ENCODE measurements around the genes WRAP73 and RPL22.

DNA sequence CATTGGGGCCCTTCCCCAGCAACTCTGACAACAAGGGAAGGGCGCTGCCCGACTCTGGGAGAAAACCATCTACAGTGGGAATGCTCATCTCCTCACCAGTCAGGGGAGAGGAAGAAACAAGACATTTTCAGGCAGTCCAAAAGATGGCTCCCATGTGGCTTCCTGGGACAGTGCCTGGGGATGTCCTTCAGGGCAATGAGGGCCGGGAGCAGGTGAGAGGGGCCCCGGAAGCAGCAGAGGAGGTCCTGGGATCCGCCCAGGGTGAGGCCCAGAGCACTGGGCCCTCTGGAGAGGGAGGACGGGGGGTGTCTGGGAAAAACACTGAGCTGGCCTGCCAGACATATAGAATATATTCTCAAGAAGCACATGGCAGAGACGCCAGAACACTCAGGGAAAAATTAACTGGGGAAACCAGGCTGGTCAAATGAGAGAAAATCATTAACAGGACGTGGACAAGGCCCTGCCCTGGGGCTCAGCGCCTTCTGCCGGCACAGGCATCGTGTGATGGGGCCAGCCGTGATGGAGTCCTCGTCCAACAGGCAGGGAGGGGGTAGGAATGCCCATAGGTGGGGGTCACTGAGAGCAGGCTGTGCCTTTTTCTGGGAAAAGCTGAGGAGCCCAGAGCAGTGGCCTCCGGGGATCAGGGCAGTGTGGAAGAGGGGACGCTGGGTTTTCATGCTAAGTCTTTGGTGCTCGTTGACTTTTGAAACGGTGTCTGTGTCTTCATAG, 5.0 kb downstream of the ARHGEF16 start:
- PRO-cap = no peak

DNA sequence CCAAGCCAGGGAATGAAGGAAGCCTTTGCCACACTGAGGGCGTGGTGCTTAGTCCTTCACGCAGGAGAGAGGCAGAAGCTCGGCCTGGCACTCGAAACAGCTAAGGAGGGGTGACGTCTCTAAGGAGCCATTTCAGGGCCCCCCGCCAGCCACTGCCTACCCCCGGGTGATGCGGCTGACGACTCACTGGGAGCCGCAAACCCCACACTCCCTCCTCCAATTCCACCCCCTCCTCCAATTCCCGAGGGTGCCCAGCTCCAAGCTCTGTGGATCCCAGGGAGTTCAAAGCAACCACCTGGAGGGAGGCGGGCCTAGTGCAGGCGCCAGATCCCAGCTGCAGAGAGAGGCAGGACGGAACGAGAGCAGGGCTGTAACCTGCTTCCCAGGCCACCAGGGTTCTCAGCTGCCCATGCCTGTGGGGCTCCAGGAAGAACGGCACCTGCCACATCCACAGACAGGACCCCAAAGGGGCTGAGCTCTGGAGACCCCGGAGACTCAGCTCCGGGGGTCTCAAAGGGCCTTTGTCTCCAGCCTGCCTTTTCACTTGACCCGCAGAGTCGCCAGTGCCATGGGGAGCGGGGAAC, 75.8 kb downstream of the ARHGEF16 start:
- PRO-cap = bidirectional peak, plus-strand start at position 339 of the sequence, minus-strand start at position 102 of the sequence

GRCh38 chr1:3561904-3562241, 49.4 kb downstream of the MEGF6 start:
- PRO-cap = unidirectional peak, plus-strand start at chr1:3562008

DNA sequence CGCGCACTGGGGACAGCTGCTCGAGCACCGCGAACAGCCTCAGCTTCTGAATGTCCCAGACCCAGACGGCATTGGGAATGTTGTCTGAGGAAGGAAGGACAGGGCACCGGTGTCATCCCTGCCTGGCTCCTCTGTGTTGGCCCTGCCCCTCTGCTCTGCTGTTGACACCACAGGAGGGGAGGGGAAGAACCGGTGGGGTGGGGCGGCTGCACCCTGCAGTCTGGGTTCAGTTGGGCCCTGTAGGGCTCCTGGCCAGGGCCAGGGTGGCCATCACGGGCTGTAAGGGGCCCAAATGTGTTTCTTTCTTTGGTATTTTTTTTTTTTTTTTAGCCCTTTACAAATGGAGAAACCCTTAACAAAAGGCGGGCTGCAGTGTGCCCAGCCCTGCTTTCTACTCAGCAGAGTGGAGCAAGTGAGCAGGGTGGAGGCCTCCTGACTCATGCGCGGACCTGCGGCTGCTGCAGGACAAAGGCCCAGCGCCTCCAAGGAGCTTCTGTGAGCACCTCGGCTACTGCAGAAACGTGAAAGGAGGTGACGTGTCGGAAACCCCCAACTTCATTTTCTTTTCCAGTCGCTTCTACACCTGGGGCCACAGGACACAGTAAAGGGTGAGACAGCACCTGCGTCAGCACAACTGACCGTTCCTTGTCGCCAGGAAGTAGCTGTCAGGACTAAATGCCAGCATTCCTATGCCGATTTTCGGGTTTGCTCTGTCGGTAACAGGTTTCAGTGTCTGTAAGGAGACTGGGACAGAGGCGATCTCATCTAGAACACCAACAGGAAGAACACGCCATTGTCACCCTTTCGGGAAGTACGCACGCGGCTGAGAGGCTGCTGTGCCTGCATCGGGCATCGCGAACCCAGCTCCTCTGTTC, 7.0 kb downstream of the TPRG1L start:
- PRO-cap = no peak

GRCh38 chr1:3649802-3650481, at the start of gene WRAP73:
TSS of gene WRAP73 (minus strand) at chr1:3650103.
- PRO-cap = unidirectional peak, minus-strand start at chr1:3650061; unidirectional peak, minus-strand start at chr1:3650103

DNA sequence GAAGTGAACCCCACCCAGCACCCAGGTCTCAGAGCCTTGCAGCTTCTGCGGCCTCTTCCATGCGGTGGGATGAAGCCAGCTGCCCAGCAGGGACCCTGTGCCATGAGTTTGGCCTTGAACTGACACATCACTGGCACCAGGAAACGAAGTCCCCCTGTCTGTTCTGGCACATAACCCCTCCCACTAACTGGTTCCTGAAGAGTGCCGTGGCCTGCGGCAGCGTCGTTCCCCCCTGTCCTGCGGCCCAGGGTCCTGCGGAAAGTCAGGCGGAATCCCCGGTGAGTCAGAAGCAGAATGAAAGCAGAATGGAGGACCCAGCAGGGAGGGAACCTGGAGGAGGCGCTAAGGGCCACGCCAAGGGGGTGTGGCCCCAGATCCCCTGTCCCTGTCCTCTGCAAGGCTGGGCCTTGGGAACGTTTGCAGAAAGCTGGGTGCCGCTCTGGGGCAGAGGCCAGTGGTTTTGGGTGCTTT, 36.0 kb downstream of the TP73 start:
- PRO-cap = no peak

GRCh38 chr1:3747004-3747708, 5.1 kb upstream of the CCDC27 start:
- PRO-cap = unidirectional peak, minus-strand start at chr1:3747375

DNA sequence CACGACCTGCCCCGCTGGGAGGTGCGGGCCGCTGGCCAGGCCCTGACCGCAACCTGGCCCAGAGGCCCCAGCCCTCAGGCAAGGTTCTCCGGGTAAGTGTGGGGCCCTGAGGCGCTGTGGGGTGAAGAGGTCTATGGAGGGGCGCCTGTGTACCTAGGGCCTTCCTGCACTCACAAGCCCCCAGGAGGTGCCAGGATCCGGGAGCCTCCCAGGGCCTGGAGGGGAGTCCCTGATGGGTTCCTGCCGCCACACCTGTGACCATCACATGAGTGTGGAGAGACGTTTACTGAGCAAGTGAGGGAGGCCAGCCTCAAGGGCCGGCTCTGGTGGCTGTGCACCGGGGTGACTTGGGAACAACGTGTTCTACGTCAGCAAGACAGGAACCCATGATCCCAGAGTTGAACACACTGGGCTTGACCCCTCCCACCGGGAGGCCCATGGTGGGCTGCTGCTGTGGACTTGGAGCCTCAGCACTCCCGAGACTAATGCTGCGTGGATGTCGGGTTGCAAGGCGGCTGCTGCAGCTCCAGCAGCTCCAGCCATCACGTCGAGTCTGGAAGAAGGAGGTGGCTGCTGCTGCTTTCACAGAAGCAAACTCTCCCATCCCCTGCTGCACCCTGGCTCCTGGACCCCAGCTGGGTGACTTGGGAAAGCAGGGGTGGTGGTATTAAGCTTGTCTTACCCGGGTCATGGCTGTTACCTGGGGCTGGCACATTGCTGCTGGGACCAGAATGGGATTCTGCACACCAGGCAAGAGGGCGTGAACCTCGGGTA, 728 bp downstream of the SMIM1 start:
- PRO-cap = no peak

- PRO-cap = no peak
Observed at GRCh38 chr1:4369999-4370371, 284.4 kb upstream of the AJAP1 start.

DNA sequence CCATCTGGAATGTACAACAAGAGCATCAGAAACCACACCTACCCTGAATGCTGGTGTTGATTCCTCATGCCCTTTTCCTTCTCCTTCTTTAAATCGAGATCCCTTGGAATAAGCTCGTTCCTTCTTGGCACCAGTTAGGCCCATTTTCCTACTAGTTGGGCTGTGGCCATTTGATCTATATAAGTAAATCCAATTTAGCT, 170.4 kb upstream of the AJAP1 start:
- PRO-cap = unidirectional peak, minus-strand start at position 88 of the sequence

DNA sequence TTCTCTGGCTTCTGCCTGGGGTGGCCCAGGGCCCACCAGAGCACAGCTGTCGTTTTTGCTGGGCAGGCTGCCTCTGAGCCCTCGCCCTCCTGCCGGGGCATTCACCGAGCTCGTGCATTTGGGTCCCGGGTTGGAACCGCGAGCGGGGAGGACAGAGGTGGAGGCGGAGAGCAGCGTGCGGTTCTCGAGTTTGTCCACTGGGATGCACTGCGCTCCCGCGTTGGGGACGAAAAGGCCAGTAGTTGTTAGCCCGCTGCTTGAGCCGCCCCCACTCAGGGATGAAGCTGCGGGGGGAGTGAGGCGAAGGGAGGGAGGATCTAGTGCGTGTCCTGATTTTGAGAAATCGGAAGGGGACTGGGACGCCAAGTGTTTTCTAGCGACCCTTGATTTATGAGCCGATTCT, 1.9 kb downstream of the AJAP1 start:
- PRO-cap = no peak

DNA sequence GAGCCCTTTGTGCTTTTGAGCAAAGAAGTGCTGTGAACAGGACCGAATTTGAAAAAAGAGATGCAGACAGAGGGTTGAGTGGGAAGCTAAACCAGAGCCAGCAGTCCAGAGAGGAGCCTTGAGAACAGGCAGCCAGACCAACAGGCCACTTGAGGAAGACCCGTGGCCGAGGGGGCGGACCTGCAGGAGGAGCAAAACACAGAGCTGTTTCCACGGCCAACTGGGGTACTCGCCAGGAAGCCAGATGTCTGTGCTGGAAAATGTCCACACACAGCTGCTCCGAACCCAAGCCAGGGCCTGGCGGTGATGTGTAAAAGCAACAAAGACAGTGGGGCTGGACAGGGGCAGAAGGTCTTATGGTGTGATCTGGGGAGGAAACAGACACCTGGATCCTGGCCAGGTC, 147.1 kb downstream of the AJAP1 start:
- PRO-cap = unidirectional peak, plus-strand start at position 173 of the sequence

DNA sequence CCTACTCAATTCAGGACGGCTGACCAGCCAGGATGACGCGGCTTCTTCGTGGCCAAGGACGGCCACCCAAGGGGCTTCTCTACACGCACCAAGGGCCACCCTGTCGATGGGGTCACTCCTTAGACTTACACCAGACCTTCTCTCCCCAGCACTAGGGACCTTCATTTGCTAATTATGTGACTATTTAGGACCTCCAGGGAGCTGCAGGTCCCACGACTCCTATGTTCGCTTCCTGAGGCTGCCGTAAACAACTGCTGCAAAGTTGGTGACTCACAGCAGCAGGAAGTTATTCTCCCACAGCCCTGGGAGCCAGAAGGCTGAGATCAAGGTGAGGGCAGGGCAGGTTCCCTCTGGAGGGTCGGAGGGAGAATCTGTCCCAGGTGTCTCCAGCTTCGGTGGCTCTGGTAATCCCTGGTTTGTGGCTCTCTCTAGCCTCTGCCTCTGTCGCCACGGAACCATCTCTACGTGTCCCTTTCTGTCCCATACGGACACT, 135.8 kb downstream of the NPHP4 start:
- PRO-cap = no peak

DNA sequence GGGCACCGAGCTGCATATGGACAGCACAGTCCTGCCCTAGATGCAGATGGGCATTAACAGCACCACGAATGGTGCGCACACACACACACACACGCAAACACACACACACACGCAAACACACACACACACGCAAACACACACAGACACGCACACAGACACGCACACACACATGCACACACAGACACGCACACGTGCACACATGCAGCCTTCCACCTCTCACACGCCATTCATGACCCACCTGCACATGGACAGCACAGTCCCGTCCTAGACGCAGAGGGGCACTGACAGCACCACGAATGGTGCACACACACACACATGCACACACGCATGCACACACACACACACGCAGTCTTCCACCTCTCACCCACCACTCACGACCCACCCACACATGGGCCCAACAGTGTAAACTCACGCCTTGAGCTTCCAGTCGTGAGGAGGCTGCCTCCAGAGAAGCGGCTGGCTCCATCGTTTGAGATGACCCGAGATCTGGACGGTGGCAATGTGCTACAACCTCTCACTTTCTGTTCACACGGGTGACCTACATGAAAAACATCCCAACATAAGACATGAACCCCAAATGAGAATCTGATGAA, 112.4 kb downstream of the NPHP4 start:
- PRO-cap = no peak

- PRO-cap = no peak
Observed at GRCh38 chr1:5993718-5994378, 1.6 kb upstream of the NPHP4 start.

- PRO-cap = bidirectional peak, plus-strand start at chr1:6199815, minus-strand start at chr1:6199588
Observed at GRCh38 chr1:6199483-6200205, at the start of gene RPL22. TSS of gene RPL22 (minus strand) at chr1:6199595.

DNA sequence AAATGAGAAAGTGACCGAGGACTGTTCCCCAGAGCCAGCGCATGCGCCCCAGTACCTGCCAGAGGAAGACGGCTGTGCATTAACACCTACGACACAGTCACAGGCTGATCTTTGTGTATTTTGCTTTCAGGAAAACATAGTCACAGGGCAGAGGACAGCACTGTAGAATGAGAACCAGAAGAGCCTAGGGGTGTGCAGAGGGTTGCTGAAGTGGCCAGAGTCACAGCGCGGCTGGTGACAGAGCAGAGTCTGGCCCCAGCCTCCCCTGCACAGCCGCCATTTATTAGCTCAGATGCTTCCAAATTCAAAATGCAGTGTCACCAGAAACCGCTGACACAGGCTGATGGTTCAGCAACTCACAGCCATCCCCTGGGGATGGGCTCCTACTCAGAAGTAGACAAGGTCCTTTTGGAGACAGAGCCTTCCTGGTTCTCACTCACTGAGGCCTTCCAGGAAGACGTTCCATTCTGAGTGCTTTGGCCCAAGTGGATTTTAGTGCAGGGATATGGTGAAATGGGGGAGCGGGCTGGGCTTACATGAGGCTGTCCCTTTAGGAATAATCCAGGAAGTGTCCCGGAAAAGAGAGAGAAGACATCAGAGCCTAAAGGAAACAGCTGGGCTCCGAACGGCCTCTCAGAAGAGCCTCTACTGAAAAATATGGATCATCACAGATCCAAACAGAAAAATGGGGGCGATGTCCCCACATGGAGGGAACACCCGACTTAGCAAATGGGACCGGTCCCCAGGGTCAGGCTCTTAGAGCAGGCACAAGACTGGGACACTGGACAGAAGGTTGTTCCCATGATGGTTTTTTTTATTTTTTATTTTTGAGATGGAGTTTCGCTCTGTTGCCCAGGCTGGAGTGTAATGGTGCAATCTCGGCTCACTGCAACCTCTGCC, 13.0 kb downstream of the RNF207 start:
- PRO-cap = no peak

GRCh38 chr1:6234307-6235210, 1.2 kb downstream of the ICMT start:
- PRO-cap = no peak

DNA sequence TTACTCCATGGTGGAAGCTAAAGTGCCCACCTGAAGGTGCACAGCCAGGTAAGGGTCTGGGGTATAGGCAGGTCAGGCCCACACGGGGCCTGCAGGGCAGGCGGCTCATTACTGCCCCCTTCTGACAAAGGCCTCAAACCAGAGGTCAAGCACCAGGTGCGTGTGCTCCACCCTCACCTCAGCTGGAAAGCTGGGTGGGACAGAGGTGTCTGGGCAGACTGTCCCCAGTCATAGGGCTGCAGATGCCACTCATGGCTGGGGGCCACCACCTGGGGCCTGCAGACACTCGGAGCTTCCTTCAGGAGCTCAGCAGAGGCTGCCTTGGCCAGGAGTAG, 36.3 kb downstream of the ACOT7 start:
- PRO-cap = no peak

DNA sequence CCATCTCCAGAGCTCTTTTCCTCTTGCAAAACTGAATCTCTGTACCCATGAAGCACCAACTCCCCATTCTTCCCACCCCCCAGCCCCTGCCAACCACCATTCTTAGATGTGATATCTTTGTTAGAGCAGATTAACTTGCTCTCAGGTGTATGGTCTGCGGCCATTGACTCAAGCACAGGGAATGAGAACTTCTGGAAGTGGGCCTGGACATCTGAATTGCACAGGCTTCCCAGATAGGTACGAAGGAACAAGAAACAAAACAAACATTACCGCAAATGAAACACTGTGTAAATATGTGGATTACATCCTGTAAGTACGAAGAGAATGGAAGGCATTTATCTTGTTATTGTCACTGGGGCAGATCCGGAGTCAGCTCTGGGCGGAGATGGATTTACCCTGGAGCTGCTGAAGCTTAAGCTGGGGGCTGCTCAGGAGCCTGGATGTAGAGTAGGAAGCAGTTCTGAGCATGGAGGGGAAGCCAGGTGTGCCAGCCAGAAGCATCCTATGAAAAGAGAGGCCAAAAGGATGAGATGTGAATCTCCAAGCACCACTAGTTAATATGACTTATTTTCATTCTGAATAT, 6.8 kb downstream of the HES2 start:
- PRO-cap = no peak